AG09319 (cell line): ENCODE measurements around the gene RUBCN.

GRCh38 chr3:197004228-197004541 is 25.4 kb downstream of the MELTF start:
- RRBS: no CpG with 5 or more reads among the region's 6 CpGs

- RRBS: no CpG with 5 or more reads among the region's 8 CpGs
Measured at GRCh38 chr3:197022748-197023023, 6.9 kb downstream of the MELTF start.

DNA sequence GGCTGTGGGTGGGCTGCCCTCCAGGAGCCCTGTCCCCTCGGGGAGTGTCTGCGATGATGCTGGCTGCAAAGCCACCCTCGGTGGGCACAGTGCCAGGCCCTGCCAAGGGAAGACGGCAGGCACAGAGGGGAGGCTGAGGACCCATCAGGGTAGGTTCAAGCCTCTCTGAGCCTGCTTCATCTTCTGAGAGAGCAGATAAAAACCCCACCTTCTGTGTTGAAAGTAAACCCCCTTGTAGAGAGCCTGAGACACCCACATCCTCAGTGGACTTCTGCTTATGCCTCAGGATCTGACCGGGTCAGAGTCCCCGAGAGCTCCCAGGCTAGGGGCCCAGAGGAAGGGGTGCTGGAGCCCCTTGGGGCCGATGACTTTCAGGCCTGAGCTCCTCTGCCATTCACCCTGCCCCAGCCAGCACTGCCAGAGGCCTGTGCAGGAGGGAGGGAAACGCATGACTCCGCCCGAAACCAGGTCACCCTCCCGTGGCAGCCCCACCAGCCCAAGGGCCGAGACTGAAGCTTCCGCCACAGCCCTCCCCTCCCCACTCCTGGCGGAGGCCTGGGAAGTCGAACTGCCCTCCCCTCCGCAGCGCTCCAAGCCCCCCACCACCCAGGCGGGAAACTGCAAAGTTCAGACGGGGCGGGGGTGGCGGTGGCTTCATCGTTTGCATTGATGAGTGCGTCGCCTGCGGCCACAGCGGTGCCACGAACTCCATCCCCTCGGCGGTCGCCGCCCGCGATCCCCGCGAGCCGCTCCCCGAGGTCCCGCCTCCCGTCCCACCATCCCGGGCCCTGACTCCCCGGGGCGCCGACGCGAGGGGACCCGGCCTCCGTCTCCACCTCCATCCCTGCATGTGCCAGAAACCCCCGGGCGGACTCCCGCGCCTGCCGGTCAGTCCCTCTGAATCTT is 1.0 kb downstream of the MELTF start:
- RRBS: no CpG with 5 or more reads among the region's 52 CpGs

DNA sequence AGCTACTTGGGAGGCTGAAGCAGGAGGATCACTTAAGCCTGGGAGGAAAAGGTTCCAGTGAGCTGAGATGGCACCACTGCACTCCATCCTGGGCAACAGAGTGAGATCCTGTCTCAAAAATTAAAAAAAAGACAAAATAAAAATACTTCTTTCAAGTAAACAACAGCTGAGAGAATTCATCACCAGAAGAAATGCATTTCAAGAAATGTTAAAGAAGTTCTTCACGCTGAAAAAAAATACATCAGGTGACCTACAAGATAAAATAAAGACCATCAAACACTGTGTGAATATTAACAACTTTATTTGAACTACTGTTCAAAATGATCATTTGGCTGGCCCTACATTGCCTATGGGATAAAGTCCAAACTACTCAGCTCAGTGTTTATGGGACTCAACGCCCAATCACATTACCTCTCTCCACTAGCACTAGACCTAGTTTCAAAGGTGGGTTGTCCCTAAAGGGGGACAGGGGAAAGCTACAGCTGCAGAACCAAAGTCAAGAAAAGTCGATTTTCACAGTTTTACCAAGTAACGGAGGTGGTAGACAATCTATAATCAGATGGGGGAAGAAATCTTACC is 62.1 kb downstream of the DLG1 start:
- RRBS: no CpG with 5 or more reads among the region's 4 CpGs

DNA sequence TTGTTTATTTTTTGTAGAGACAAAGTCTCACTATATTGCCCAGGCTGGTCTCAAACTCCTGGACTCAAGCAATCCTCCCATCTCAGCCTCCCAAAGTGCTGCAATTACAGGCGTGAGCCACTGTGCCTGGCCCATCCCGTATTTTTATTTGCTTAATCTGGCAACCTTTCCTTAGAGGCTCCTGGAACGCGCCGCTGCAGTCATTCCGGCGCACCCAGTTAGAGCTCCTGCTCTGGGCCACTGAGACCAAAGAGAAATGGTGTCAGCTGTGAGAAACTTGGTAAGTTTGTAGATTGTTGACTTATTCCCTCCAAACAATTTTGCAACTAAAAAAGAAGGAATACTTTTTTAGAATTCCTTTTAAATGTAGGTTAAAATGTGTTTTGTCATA is 77.9 kb downstream of the BDH1 start:
- RRBS: no CpG with 5 or more reads among the region's 7 CpGs

DNA sequence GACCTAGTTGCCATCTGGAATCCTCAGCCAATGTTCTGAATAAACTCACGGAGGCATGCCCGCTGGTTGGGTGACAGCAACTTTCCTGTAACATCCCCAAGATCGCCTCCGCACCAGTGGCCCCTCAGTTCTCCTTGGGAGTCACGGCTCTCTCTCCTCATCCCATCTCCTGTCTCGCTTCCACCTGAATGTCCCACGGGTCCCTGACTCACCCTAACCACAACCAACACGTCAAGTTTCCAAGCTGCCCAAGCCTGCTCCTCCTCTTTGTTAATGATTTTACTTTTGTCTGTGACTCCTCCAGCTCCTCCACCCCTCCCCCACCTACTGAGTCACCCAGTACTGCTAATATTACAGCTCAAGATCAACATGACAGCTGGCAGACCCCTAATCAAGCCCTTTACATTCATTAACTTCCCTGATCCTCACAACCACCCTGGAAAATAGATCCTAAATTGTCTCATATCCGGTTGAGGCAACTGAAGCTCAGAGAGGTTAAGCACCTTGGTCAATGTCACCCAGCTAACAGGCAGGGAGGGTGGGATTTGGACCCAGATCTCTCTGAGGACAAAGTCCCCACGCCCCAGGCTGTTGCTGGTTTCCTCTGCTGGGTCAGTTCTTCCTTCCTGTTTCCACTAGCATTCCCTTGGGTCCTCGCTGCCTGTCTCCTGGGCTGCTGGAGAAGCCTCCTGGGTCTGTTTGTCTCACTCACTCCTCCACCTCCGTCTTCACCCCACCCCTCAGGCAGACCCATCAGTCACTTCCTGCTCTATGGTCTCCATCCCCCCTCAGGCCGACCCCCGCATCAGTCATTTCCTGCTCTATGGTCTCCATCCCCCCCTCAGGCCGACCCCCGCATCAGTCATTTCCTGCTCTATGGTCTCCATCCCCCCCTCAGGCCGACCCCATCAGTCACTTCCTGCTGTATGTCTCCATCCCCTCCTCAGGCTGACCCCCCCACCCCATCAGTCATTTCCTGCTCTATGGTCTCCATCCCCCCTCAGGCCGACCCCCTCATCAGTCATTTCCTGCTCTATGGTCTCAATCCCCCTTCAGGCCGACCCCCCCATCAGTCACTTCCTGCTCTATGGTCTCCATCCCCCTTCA is 39.0 kb downstream of the BDH1 start:
- RRBS: no CpG with 5 or more reads among the region's 19 CpGs

DNA sequence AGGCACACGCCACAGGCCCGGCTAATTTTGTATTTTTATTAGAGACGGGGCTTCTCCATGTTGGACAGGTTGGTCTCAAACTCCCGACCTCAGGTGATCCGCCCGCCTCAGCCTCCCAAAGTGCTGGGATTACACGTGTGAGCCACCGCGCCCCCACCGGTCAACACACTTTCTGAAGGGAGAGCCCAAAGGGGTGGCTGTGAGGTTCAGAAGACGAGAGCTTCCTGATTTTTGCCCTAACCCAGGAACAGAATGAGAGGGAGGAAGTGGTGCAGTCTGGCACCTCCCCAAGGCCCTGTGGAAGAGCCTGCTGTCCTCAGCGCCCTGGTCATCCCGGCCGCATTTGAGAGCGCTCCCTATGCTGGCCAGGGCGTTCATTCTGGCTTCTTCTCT is 13.1 kb downstream of the BDH1 start:
- RRBS: no CpG with 5 or more reads among the region's 16 CpGs

- RRBS: no CpG with 5 or more reads among the region's 4 CpGs
Measured at GRCh38 chr3:197546603-197546995, 9.2 kb downstream of the BDH1 start.

- RRBS: 2% methylated on average over 15 of the region's 80 CpGs
Measured at GRCh38 chr3:197554434-197555547, 977 bp downstream of the BDH1 start.

DNA sequence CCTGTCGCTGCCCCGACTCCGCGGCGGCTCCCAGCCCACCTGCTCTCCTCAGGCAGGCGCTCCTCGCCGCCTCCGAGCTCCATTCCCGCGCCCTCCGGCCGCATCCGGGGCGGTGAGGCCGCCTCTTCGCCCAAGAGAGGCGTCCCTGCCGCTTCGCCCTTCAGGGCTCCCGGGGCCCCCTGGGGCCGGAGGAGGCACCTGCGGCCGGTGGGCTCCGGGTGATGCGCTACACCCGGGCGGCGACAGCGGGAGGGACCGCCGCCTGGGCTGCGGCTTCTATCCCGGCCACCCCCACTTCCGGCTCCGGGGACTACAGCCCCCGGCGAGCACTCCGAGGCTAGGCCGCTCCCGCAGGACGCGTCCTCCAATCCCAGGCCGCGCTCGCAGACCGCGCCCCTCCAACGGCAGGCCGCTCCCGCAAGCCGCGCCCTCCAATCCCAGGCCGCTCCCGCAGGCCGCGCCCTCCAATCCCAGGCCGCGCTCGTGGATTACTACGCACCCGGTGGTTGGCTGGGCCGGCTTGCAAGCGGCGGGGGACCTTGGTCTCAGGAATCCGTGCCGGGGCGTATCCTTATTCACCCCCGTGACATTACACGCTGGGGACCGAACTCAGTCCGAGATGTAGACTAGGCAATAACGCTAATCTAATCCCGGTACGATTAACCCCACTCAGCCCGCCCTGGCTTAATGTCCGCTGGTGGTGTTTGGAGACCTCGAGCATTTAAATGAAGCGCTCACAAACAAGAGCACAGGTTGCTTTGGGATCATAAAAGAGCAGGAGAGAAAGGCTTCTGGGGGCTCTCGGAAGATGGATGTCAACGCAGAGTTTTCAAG is at the start of gene RUBCN:
TSS of gene RUBCN (minus strand) at position 289 of the 834 bp plus-strand sequence.
- RRBS: under 1% methylated on average over 29 of the region's 81 CpGs

DNA sequence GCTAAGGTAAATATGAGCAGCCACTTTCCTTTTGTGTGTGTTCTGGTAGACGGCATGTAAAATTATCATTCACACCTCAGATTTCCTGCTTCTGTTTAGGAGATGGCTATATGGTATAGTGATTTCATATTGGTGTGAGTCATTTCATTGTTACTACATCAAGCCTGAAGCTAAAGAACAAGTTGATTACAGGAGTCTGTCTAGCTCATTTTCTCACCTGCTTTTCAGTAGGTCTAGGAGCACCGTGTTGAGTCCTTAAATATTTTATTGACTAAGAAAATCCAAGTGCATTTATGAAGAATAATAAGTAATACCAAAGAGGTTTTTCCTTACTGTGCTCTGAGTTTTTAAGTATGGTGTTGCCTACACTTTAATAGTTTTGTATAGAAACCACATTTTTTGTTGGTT is 2.3 kb downstream of the LRCH3 start:
- RRBS: no CpG with 5 or more reads among the region's 2 CpGs

DNA sequence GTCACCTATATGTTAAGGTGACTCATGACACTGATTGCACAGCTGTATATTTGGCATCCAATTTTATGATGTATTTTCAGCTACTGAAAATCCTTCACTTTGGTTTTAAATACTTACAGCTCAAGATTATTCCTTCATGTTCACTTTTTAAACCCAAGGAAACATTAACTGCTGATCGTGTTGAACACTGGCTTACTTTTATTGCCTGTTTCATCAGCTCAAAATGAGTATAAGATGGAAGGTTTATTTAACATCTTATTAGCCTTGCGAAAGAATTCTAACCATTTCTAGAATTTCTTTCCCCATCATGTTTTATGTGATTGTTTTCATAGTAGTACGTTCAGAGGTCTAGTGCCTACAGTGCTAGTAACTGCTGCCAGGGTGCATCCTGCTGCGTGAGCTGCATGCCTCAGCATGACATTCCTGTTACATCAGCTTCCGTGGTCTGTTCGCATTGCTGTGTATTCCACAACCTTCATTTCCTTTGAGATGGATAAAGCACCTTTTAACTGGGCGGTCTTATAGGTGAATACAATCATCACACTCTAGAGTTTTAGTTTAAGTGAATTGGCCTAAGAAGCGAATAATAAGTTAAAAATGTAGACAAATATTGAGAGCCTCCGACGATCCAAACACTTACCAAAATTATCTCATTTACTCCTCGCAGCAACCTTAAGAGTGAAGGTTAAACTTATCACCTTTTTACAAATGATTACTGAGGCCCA is 63.9 kb downstream of the LRCH3 start:
- RRBS: no CpG with 5 or more reads among the region's 11 CpGs

DNA sequence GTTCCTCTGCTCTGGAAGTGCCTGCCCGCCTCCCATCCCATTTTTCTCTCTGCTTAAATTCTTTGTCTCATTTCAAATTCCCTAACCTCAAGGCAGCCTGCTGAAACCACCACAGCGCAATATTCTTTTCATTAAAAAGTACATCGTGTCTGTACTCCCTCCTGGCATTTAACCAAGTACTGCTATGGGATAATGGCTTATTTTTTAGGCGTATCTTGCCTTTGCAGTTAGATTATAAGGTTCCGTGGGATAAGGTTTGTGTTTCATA is 906 bp downstream of the LMLN start:
- RRBS: no CpG with 5 or more reads among the region's 5 CpGs

- RRBS: no CpG with 5 or more reads among the region's 3 CpGs
Measured at GRCh38 chr3:198038863-198039432, 78.9 kb downstream of the LMLN start.